Mesenchymal stem cell of adipose (primary cell): ENCODE measurements around a stretch of chr22.

GRCh38 chr22:30399426-30399886, 2.6 kb downstream of the SEC14L2 start:
- CAGE, long polyA plus RNA: no peak

DNA sequence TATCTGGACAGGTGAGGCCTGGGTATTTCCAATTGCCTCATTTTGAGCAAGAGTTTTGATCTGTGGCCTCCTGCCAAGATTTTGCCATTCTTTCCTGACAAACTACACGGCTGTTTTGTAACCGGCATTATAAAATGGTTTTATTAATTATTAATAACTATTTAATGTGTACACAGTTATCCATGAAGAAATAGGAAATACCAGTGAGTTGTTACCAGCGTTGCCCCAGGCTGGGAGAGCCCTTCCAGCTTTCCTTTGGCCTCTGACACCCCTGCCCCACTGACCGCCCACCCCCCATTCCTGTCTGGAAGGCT, 14.9 kb upstream of the SEC14L3 start:
- CAGE, long polyA plus RNA: no peak

DNA sequence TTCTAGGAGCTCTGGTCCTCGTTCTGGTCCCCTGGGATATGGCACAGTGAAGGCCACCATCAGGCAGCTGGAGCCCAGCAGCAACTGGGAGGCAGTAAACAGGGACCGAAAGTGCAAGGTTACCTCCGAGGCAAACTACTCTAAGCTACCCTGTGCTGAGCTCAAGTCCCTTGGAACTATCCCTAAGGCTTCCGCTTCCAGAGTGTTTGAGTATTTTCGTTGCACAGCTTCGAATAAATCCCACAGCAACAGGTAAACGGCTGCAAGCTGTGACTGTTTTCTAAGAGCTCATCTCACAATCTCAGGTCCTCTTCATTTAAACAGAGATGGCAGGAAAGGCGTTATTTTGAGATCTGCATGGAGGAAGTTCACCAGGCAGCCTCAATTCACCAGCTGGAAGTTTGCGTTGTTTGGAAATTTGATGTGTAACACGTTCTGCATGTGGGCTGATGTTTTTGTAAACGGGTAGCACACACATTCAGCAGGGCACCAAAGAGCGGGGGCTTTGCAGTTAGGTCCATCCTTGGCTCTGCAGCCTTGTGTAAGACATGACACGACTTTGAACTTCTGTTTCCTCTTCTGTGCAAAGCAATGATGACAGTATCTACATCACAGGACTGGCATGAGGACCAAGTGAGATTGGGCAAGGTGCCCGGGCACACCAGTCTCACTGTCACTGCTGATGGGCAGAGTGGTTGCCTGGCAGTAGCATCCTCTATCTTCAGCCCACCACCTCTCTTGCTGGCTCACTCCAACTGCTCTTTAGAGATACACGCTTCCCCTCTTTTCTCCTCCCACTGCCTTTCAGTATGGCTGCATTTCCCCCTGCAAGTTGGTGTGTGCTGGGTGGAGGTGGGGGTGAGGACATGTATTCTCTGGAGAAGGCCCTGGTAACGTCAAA, 3.2 kb downstream of the TCN2 start:
- CAGE, long polyA plus RNA: no peak

- CAGE, long polyA plus RNA: no peak
These were observed 2.0 kb downstream of the DUSP18 start for GRCh38 chr22:30665675-30666142.

GRCh38 chr22:30933883-30934621, 34.5 kb downstream of the MORC2 start:
- CAGE, long polyA plus RNA: no peak

DNA sequence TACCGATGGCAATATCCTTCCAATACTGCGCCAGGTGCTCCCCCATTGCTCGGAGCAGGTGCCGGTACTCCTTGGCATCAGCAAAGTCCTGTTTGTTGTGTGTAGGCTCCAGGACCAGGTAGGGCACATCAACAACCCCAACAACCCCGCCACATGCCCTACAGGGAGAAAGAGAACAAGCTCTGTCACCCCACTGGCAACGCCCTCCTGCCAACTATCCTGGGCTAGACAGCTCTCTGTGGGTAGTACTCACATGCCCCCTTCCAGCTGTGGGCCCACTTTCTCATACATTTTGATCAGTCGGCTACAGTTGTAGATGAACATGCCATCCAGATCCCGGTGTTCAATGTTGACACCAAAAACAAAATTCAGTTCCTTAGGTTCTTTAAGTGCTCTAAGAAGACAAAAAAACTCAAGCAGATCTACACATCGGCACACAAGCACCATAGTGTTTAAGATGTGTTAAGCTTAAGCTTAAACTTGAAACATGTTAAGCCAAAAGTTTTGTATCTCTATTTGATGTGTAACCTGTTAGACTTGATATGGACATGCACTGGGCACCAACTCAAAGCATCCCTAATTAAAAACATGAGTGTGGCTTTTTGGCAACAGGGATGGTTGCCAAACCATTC, 30.6 kb downstream of the MORC2 start:
- CAGE, long polyA plus RNA: no peak

- CAGE, long polyA plus RNA: no peak
These were observed 26.6 kb downstream of the MORC2 start for GRCh38 chr22:30941883-30942462.

DNA sequence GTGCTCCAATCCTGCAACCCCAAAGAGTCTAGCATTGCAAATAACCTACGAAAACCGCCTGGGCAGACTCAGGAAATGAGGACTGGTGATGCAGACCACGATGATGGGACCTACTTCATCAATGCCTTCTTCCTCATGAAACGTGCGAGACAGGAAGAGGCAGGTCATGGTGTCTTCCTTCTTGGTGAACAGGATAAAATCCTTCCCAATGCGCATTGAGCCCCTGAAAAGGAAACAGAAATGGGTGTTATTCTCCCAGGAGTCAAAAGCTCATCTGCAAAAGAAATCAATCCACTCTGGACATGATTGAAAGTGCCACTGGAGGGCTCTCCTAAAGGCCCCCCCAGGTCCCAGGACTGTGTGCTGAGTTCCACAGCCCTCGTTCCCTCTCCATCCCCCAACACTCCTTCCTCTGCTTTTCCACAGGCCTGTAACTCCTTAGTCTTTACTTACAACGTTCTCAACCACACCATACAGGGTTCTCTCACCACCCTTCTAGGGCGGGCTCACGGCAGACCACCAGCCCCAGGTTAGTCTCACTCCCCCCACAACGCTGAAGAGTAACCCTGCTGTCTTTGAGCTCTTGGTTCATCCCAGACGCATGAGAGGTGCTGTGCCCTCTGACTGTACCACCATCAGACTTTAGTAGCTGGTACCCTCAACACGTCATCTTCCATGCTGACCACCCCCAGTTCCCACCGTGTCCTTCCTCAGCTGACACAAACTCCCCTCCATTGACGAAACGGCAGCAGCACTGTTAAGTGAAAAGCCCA, 22.2 kb downstream of the MORC2 start:
- CAGE, long polyA plus RNA: no peak

- CAGE, long polyA plus RNA: no peak
These were observed 17.1 kb upstream of the SMTN start for GRCh38 chr22:31063655-31064859.

GRCh38 chr22:31087673-31088161, 6.6 kb downstream of the SMTN start:
- CAGE, long polyA plus RNA: no peak

- CAGE, long polyA plus RNA: no peak
These were observed 9.3 kb downstream of the SMTN start for GRCh38 chr22:31090407-31090901.

- CAGE, long polyA plus RNA: no peak
These were observed 811 bp downstream of the SELENOM start for GRCh38 chr22:31106659-31106855.

GRCh38 chr22:31124981-31126047, 2.5 kb downstream of the INPP5J start:
- CAGE, long polyA plus RNA: no peak

- CAGE, long polyA plus RNA: no peak
These were observed 8.2 kb upstream of the PLA2G3 start for GRCh38 chr22:31148564-31148931.

GRCh38 chr22:31210666-31211494, 1.2 kb upstream of the LIMK2 start:
- CAGE, long polyA plus RNA: no peak

DNA sequence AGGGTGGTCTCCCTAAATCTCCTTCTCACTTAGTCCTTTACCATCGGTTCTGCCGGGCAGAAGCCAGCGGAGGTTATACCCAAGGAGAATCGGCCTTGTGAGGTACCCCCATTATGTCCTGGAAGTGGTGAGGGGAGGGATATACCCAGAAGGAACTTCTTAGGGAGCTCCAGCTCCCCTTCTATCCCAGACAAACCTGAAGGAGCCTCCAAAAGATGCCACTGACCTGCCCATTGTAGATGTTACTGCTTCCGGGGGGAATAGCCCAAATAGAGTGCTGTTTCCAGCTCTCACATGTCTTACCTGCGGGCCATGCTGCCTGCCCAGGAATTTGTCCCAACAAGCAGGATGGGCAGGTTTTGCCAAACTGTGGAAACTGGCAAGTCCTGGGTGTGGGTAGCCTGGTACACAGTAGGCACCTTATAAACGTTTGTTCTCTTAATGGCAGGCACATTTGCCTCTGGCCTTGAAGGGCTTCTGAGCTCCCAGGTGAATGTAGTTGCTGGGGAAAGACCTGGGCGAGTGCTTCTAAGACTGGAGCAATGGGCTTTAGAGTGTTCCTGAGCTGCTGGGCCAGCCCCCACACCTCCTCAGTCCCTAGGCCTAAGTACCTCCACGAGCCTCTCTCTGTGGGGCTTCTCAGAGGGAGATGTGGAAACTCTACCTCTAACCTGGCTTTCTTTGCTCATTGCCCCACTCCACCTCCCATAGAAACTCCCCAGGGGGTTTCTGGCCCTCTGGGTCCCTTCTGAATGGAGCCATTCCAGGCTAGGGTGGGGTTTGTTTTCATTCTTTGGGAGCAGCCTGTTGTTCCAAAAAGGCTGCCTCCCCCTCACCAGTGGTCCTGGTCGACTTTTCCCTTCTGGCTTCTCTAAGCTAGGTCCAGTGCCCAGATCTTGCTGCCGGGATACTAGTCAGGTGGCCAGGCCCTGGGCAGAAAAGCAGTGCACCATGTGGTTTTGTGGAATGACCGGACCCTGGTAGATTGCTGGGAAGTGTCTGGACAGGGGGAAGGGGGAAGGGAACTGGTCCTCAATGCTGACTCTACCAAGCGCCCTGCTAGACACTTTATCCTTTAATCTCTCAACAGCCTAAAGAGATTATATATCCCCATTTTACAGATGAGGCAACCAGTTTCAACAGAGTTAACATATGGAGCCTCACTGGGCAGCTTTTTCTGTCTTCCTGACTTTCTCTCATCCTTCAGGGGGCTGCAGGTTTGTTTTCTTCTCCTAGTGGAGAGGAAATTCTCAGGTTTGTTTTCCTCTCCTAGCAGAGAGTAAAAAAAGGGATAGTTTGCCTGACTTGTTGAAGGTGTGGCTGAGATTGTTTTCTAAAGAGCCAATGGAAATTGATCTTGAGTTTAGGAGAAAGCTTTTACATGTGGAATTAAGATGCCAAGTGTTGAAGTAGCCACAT, 37.2 kb downstream of the LIMK2 start:
- CAGE, long polyA plus RNA: no peak

DNA sequence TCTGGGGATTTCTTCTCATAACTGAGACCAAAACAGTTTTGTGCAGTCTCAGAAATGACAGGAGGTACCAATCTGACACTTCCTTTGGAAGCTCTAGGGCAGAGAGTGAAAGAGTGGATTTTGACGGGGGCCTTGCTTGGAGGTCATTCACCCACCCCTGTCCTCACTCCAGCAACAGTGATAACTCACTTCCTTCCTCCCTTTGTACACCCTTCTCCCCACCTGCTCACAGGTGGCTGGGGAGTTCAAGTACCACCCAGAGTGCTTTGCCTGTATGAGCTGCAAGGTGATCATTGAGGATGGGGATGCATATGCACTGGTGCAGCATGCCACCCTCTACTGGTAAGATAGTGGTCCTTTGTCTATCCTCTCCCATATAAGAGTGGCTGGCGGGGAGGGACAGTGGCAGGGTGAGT, 33.4 kb downstream of the PIK3IP1 start:
- CAGE, long polyA plus RNA: no peak

DNA sequence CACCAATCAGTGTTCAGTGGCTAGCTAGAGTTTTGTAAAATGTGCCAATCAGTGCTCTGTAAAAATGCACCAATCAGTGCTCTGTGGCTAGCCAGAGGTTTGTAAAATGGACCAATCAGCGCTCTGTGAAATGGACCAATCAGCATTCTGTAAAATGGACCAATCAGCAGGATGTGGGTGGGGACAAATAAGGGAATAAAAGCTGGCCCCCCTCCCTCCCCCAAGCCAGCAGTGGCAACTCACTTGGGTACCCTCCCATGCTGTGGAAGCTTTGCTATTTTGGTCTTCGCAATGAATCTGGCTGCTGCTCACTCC, 5.5 kb upstream of the DRG1 start:
- CAGE, long polyA plus RNA: no peak

DNA sequence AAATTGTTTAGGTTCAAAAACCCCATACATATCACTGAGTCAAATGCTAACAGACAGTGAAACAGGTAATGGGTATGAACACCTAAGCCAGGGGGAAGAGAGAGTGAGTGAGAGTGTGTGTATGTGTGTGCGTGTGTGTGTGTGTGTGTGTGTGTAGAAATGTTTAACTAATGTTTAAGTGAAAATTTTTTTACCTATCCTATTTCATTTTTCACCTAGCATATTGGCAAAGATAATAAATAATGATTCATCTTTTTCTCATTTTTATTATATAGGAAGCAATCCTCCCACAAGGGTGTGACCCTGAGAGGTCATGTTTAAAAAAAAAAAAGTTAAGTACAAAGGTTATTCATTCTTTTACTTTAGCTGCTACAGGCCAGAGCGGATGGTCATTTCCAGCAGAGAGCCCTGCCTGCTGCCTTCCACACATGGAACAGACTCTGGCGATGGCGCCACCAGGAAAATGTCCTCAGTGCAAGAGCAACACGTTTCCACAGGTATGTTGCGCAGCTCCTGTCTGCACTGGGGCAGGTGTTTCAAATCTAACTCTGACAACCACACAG, 72.9 kb downstream of the PISD start:
- CAGE, long polyA plus RNA: no peak

- CAGE, long polyA plus RNA: no peak
These were observed 14.7 kb upstream of the PISD start for GRCh38 chr22:31676614-31677248.